Measurements from ENCODE around the genes NELL1, ANO5, SLC17A6 and GAS2.

- RRBS = no CpG with 5 or more reads among the region's 3 CpGs
Observed at GRCh38 chr11:20041379-20041854, 118.9 kb downstream of the DBX1 start.

- RRBS = no CpG with 5 or more reads among the region's 2 CpGs
Observed at GRCh38 chr11:20238692-20239117, 78.4 kb upstream of the DBX1 start.

DNA sequence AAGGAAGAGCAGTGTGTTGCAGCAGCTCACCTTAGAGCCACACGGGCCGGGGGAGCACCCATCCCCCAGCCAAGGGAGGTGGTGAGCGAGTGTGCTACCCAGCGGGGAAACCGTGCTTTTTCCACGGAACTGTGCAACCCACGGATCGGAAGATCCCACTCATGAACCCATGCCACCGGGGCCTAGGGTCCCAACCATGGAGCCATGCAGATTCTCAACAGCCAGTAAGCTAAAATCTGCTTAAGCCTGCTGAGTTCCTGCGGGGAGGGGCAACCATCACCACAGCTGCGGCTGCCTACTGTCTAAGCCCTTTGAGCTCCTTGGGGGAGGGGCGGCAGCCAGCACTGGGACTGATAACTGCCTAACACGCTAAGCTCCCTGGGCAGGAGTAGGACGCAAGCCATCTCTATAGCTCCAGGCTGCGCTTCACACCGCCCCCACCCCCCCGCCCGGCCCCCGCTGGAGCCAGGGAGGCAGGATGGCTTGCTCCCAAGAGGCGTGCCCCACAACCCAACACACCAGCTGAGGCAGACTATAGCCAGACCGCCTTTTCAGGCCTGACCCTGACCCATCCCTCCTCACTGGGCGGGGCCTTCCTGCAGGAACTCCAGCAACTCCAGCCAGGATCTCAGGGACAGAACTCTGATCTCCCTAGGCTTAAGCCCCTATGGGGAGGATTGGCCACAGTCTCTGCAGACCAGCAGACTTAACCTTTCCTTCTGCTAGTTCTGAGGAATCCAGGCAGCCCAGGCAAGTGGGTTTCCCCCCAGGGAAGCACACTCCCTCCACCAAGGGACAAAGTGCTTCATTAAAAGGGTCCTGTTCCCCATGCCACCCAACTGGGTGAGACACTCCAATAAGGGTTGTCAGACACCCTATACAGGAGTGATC is 20.7 kb upstream of the HTATIP2 start:
- RRBS = no CpG with 5 or more reads among the region's 22 CpGs

DNA sequence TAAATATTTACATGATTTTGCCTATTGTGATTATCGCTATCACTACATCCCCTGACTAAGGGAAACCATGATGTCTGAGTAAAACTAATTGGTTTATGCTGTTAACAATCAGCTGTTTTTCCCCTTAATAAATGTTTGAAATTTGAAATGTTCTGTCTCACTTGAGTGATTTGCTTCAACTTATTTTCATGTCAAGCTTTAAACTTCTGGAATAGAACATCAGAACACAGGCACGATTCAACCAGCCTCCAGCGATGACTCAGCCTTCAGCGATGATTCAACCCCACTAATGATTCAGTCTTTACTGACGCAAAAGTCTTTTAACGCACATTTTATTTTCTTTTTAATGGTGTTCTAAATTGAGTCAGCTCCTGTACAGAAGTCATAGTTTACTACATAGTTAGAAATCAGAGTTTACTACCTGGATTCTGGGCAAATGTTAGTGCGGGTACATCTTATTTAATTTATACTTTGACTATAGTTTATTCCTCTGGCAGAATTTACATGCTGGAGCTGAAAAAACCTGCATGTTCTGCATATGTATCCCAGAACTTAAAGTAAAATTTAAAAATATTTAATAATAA is 4.1 kb downstream of the HTATIP2 start:
- RRBS = no CpG with 5 or more reads among the region's 7 CpGs

- RRBS = 4% methylated on average over 13 of the region's 90 CpGs
Observed at GRCh38 chr11:20668863-20669763, at the start of gene NELL1. TSS of gene NELL1 (plus strand) at chr11:20669586.

DNA sequence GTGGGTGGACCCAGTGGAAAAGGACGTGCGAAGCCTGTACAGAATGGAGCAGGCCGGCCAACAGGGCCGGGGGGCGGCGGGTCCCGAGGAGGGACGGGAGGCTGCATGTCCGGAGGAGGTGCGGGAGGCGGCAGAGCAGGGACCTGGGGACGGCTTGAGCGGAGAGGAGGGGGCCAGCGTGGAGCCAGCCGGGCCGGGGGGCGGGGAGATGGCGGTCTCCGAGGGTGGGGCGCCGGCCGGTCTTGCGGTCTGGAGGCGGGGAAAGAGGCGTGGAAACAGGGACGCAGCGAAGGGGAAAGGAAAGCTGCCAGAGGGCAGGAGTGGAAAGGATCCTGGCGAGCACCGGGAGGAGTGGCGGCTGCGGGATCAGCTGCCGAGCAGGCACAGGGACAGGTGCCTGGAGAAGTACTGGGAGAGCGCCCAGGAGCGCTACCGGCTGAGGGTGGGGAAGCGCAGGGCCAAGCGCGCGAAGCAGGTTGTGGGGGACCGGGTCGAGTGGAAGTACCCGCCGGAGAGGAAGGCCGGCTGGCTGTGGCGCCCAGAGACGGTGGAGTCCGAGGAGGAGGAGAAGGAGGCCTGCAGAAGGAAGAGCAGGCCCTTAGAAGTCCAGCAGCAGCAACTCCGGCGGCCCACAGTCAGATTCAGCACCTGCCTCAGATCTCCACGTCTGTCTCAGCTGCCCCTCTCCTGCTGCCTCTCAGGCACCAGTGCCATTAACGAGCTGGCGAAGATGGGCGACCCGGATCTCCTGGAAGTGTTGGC is at the start of gene ANO5:
Gene ANO5, plus strand, starts transcription at position 323 of the 762 bp plus-strand sequence.
- RRBS = 3% methylated on average over 30 of the region's 54 CpGs

GRCh38 chr11:22338092-22338433 is at the start of gene SLC17A6:
TSS of gene SLC17A6 (plus strand) at chr11:22338381.
- RRBS = 2% methylated on average over 7 of the region's 10 CpGs

DNA sequence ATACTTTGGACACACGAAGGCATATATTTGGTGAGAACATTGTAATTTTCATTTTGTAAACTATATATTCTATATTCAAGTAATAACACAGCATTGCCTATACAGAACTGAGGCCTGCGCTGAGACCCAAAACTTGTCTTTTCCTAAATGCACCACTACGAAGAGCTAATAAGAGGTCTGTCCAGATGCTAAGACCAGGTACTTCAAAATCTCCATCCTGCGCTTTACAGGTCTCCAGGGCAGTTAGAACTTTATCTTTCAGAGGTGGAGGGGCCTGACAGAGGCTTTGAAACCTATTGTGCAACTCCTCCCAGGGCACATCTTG is 1.1 kb downstream of the FANCF start:
- RRBS = no CpG with 5 or more reads among the region's 4 CpGs

DNA sequence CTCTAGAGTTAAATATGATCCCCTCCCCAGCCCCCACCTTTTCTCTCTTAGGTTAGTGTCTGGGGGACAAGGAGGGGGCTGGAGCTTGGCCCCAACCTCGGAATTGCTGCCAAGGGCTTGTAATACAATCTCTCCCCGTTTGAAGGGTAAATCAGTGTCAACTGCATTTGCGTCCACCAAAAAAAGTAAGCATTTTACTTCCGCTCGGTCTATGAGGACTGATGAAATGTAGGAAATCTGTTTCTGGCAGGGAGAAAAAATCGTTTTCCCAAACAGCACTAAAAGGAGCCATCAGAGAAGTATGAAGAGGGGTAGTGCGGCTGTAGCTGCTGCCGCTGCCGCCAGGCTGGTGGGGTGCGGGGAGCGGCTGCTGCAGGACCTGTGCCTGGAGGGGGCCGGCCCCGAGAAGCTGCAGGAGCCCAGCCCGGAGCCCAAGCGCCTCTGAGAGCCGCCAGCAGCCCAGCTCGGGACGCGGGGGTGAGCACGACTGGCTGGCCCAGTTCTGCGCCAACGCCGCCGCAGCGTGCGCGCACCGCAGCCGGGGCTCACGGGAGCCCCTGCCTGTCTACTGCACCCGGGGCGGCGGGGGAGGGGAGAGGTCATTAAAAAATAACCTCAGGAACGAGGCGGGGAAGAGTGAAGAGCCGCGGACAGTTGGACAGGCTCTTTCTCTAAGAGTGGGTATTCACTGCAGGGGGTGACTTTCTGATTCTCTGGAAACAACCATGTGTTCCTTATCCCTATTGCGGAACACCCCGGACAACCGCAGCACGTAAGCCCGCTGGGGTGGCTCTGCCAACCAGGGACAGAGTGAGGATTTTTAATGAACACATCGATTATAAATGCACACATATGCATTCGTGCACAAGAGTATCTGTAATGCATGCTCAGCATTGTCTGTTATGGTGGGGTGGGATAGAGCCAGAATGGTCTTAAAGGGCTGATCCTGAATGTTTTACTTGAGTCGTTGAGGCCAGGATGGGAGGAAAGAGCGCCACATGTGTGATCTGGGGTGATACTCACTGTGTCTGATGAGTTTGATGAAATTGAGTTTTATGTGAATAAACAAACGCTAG is at the start of gene GAS2:
Gene GAS2, plus strand, starts transcription at position 189 of the 1,076 bp plus-strand sequence.
- RRBS = 6% methylated on average over 2 of the region's 47 CpGs

DNA sequence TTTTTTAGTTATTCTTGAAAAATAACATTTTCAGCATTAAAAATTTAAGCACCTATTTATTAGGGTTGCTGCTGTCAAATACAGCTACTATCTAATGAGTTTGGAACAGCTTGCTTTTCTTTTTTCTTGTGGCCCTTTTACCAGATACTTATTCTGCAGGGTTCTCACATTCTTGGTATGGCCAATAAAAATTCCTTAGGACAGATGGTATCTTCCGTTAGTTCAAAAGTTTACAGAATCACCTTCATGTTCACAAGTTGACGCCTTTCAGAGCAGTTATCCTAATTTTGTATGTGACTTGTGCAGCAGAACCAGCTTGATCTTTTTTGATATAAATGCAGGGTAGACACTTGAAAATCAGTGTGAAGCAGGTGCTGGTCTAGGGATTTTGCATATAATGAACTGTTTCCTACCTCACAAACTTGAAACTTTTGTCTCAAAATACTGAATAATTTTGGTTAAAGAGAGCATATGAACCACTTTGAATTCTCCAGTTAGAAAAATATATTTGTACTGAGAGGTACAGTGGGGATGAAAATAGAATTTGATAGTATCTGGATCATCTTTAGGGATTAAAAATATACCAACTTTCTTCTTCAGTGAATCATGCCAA is 13.7 kb downstream of the GAS2 start:
- RRBS = no CpG with 5 or more reads among the region's 2 CpGs

DNA sequence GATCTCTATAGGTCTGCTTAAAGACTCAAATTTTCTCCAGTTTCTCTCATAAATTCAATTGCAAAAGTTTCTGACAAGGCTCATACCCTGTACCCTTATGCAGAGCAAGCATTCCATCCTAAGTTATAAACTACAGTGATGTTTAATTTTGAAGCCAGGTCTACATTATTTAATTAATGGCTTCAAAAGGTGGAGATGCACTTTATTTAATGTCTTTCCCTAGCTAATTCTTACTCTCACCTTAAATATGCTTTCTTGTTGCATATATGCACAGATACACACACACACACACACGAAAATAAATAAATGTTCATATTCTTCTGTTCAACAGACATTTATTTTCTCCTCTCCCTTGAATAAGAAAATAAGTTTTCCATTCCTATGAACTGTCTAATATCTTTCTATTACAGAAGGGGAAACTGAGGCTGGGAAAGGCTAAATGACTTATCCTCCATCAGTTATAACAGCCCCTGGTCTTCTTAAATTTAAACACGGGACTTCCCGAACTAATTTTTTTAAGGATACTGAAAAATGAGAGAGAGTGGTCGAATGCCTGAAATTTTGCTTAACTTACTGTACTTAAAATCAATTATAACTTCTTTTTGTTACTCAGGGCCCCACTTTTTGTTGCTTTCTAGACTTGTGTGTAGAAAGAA is 2.6 kb downstream of the FIBIN start:
- RRBS = no CpG with 5 or more reads among the region's 4 CpGs

DNA sequence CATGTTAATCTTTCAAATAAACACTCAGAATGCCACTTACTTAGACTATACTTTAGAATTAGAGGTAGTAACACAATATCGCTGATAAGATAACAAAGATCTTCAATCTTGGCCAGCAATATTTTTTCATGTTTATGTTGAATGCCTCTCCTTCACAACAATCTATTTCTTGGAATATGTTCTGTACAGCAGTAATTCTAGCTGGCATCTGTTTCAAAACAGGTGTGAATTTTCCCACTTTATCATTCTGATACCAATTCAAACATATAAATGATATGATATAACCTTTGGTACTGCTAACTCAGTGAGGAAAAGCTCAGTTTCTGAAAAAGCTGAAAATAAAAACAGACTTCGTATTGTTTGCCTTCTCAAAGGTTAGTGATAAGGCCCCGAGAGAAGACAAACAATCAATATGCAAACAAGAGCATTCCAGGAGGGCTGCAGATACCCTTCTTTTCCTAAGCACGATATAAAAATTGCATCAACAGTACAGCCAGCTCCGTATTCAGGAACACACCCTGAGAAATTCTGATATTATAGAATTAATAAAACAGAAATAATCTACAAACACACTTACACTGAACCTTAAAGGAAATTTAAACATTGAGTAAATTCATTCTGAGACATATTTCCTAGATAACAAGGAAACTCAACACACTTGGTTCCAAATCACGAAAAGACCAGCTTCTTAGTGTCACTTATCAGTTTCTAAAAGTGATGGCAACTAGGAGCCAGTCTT is 11.2 kb upstream of the CCDC34 start:
- RRBS = no CpG with 5 or more reads among the region's 6 CpGs

- RRBS = no CpG with 5 or more reads among the region's 1 CpG
Observed at GRCh38 chr11:27388151-27388421, 25.1 kb upstream of the CCDC34 start.

DNA sequence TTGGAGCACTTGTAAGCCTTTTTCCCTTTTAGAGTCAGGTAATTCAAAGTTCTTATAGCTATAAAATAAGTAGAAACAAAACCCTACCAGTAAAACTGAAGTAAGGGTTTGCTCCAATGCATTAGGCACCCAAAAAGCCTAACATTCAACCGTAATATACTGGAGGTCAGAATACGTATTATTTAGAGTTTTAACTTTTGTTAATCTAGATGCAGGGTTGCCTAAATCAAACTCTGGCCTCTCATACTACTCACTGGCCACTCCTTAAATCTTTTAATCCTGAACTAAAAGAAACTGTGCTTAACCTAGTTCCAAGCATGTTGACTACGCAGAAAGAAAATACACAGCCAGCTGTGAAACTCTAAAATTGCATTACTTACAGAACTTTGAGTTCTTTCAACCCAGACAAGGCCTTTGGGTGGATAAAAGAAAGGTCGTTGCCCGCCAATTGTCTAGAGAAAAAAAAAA is 29.1 kb upstream of the CCDC34 start:
- RRBS = no CpG with 5 or more reads among the region's 5 CpGs

- RRBS = no CpG with 5 or more reads among the region's 3 CpGs
Observed at GRCh38 chr11:27634767-27635227, 65.5 kb downstream of the BDNF start.

DNA sequence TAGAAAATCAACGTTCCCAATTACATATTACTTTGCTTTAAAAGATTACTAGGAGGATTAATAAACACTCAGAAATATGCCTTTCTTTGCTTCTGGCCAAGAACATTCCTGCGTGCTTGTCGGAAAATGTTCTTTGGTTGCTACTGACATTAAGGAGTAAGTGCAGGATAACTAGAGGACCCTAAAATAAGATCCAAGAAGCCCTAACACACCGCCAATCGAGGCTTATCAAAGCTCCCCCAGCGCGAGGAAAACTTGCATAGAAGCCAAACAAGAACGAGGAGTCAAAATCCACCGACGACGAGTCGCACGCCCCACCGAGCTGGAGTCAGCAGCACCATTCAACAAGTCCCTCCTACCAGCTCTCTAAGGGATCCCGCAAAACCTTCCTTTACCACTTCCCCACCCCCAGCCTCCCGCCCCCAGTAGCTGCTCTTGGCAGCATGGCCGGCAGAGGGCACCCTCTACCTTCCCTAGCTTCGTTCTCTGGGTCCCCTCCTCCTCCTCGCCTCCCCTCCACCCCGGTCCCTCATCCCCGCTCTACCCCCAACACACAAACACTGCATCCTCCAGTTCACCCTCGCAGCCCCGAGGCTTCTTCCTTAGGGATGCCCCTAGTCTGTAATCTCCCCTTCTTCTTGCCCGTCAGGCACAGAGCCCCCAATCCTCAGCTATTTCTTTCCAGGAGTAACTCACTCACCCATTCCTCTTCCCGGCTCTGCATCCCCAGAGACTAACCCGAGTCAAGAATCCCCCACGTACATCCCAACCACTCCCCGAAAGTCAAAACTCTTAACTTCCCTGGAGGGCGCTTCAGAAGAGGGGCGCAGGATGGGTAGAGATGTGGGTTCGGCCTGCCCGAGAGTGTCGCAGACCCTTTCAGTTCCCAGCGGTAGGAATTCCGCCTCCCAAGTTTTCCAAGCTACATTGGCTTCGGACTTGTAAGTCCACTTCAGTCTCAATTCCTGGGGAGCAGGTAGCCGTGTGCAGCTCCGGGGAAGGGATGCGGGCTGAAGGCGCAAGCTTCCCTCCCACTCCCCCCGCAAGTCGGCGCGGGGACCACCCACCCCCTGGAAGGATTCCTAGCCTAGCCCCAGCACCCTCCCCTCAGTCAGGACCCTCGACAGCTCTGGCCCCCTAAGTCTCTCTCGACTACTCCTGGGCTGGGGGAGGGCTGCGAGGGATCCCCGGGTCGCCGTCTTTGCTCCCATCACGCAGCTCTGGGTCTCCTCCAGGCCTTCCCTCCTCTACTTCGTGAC is 1.1 kb downstream of the BDNF start:
- RRBS = 2% methylated on average over 9 of the region's 52 CpGs

DNA sequence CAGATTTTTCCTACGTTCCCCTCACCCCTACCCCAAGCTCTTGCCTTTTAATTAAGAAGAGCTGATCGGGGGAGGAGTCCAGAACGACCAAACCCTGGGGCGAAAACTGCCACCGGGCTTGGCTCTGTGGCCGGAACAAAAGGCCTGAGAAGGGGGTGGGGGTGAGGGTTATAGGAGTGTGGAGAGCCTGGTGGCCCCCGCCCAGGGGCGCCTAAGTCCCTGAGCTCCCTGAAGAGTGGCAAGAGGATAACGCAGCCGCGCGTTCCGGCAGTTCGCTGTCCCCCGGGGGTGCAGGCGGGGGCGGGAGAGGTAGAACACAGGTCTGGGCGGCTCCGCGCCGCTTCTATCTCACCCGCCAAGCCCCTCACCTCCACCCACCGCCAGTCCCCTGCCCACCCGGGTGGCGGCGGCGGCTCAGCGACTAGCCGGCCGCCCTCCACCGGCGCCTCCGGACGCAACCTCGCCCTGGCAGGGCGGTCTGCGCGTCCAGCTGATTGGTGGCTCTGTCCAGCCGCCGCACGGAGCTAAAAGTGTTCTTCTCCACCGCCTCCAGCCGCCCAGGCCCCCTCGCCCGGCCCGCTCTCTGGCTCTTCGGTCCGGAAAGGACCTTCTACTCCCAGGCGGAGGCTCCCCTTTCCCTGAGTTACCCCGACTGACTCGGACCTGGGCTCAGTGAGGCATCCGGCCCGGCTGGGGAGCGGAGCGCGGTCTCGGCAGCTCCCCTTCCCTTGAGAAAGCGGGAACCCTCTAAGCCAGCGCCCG is 18.8 kb upstream of the BDNF start:
- RRBS = 2% methylated on average over 5 of the region's 60 CpGs

GRCh38 chr11:27722990-27723281 is 22.7 kb upstream of the BDNF start:
- RRBS = no CpG with 5 or more reads among the region's 15 CpGs

GRCh38 chr11:28107008-28108006 is 649 bp downstream of the KIF18A start:
- RRBS = no CpG with 5 or more reads among the region's 17 CpGs

- RRBS = no CpG with 5 or more reads among the region's 4 CpGs
Observed at GRCh38 chr11:28245318-28245934, 137.2 kb downstream of the METTL15 start.

Measured in AG04449 (cell line).